ENCODE results near the gene WDR43.

- PRO-cap, 2 experiments = peak in 1 of 2 experiments; most common minus-strand start chr2:28752579 (in 1)
Observed at GRCh38 chr2:28752199-28752719, 629 bp downstream of the PPP1CB start.

- PRO-cap, 2 experiments = no peak in any of the 2 experiments
Observed at GRCh38 chr2:28869448-28870149, 510 bp downstream of the TRMT61B start.

DNA sequence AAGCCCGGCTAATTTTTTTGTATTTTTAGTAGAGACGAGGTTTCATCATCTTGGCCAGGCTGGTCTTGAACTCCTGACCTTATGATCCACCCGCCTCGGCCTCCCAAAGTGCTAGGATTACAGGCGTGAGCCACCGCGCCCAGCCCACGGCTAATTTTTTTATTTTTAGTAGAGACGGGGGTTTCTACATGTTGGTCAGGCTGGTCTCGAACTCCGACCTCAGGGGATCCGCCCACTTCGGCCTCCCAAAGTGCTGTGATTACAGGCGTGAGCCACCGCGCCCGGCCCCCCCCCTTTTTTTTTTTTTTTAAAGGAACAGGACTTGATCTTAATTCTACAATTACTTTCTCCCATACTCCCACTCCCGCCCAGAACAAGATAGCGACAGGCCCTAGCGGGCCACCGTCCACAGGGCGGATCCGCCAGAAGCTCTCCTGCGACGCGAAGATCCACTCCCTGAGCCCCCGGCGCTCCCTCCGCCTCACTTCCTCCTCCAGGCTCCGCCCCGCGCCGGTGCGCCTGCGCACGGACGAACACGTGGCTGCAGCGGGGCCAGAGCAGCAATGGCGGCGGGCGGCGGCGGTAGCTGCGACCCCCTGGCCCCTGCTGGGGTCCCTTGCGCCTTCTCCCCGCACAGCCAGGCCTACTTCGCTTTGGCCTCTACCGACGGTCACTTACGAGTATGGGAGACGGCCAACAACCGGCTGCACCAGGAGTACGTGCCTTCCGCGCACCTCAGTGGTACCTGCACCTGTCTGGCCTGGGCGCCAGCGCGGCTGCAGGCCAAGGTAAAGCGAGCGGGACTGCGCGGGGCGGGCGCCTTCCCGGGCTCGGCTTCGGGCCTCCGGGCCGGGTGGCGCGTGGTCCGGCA lies at the start of gene WDR43:
Gene WDR43 (plus strand): TSS at position 532 of the 871 bp plus-strand sequence.
- PRO-cap, 2 experiments = peak in 2 of 2 experiments; most common plus-strand start position 555 of the sequence (in 2); most common minus-strand start position 444 of the sequence (in 1)

DNA sequence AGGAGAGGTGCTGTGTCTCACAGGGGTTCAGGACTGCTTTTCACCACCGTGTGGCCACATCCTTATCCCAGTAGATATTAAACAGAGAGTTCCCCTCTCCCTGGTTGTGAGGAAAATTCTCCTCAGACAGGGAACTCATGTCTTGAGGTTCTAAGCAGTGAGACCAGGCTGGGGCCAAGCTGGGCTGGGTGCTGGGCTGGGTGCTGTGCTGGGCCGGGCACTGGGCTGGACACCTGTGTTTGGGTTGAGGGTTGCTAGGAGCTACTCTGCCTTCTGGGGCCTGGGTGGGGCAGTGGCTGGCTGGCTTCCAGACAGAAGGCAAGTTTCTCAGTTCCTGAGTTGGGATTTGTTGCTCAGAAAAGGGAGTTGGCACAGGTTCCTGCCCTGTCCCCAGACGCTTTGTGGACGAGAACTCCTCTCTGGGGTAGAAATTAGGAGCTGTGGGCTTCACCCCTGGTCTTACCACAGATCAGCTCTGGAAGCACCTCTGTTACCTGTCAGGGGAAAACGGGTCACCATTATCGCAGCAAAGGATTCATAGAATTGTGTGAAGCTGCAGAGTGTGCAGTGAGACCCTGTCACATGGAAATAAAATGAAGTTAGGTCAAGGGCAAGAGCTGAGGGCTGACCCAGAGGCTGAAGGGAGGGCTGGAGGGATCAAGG lies 12.5 kb downstream of the TOGARAM2 start:
- PRO-cap, 2 experiments = no peak in any of the 2 experiments

- PRO-cap, 2 experiments = no peak in any of the 2 experiments
Observed at GRCh38 chr2:28997121-28997609, 16.1 kb downstream of the TOGARAM2 start.

GRCh38 chr2:29013500-29014117 lies 32.5 kb downstream of the TOGARAM2 start:
- PRO-cap, 2 experiments = no peak in any of the 2 experiments

DNA sequence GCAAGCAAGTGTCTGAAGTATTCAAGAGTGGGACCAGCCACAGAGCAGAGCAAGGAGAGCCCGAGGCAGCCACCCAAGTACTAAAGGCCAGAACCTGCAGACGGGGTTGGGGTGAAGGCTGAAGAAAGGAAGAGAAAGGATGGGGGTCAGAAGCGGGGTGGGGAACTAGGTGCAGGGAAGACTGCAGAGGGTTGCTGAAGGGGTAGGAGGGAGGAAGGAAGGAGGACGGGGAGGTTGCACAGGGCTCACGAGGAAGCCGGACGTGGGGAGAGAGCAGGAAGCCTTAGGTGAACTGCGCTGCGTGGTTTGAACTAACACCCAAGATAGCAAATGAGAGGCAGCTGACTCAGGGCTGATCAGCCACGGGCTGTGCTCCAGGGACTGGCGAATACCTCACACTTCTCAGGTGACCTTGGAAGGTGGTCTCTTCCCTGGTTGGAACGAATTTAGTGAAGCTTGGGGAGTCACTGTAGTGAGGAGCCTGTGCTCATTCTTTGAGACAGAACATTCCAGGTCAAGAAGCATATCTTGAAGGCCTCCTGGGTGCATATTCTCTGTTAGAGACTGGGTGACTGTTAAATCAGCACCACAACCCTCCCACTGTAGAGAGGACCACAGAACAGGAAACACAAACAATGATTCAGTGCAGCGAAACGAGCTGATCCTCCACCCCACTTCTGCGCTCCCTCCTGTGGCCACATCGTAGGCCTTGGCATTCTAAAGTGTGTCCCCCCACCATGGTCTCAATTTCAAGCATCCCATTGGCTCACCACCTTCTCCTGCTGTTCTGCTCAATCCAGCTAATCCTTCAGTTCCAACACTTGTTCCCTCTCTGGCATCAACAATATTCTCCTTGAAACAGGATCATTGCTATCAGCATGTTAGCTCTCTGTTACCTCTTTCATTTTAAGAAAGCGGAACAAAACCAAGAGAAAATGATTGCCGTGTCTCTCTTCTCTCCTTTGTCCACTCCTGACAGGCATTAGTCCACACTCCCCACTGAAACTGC lies 33.8 kb downstream of the TOGARAM2 start:
- PRO-cap, 2 experiments = peak in 1 of 2 experiments; most common minus-strand start position 604 of the sequence (in 1)

DNA sequence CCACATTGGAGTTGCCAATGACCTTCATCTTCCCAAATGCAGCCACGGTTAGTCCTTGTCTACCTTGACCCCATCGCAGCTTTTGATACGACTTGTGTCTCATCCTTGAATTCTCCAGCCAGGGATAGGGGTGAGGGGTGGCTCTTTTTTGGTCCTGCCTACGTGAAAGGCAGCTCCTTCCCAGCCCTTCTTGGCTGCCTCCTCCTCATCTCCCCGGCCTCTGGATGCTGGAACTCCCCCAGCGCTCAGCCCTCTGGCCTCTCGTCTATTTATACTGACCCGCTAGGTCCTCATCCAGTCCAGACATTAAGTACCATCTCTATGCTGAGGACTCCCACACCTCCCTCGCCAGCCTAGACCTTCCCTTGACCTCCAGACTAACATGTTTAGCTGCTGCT lies 34.5 kb downstream of the TOGARAM2 start:
- PRO-cap, 2 experiments = no peak in any of the 2 experiments

- PRO-cap, 2 experiments = no peak in any of the 2 experiments
Observed at GRCh38 chr2:29033253-29033599, 41.1 kb downstream of the PCARE start.

GRCh38 chr2:29078348-29078677 lies 4.0 kb upstream of the PCARE start:
- PRO-cap, 2 experiments = no peak in any of the 2 experiments

DNA sequence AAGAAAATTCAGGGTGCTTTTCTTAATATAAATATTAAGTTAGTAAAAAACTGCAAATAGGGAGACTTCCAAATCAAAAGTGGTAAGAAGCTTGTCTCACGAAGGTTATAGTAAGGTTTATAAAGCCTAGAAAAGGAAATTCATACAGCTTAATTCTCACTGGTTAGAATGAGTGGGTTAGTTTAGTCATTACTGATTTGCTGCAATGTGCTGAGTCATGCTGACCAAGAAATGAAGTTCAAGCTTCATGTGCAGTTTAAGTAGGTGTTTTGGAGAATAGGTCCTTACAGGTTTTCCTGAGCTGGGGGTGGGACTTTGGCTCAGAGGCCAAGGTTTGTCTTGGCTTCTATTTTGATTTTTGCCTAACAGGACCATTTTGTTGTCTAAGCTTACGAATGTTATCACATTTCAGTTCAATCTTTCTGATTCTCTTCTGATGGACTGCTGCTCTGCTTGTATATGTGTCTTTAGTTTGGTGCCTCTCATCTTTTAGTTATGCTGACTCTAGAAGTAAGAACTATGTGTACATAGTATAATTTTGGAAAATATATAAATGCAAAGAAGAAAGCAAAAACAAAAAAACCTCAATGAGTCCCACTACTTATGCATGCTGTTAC lies 15.1 kb downstream of the CLIP4 start:
- PRO-cap, 2 experiments = no peak in any of the 2 experiments

- PRO-cap, 2 experiments = no peak in any of the 2 experiments
Observed at GRCh38 chr2:29262590-29263070, 147.4 kb downstream of the CLIP4 start.

DNA sequence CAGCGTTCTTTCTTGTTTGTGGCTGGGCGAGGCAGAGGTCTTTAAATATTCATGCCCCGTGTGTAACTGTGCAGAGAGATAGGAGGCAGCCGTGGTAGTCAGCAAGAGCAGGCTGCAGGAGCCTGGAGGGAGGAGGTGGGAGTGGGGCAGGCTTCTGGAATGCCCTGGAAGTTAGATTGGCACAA lies 199.8 kb downstream of the CLIP4 start:
- PRO-cap, 2 experiments = no peak in any of the 2 experiments

- PRO-cap, 2 experiments = no peak in any of the 2 experiments
Observed at GRCh38 chr2:30158484-30159741, 12.1 kb downstream of the YPEL5 start.

DNA sequence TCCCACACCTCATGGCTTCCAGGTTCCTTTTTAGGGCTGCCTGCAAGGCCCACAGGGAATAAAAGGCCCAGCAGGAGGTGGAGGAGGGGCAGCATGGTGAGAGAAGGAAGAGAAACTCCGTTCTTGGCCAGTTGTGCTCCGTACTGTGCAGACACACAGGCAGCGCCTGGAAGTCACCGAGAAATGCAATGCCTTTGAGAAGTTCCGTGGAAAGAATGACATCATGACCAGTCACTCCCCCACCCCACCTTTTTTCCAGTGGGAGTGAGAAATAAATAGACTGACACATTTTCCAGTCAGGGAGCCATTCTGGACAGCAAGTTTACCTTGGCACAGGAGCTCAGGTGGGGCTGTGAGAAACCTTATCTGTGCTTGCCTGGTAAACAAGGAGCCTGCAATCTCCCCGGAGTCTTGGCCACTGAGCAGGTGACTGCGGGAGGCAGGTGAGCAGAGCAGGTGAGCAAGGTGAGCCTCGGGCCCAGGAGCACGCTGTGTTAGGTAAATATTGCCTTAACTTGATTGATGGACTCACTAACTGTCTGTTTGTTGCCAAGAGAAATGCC lies 13.6 kb upstream of the LBH start:
- PRO-cap, 2 experiments = peak in 2 of 2 experiments; most common minus-strand start position 147 of the sequence (in 1)

DNA sequence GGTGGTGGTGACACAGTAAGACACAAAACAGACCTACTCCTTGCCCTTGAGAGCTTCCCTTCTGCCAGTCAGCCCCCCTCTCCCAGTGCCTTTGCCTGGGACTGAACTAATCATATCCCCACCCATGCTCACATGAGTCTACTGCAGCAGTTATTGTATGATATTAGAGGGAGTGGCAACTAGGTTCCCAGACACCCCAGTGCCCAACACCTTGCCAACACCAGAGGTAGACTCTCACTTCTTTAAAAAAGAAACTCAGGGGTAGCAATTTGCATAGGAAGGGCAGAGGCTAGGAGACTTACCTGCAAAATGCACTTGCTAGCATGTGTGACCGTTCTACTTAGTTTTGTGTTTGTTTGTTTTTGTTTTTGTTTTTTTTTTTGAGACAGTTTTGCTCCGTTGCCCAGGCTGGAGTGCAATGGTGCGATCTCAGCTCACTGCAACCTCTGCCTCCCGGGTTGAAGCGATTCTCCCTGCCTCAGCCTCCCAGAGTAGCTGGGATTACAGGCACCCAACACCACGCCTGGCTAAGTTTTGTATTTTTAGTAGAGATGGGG lies 7.0 kb upstream of the LBH start:
- PRO-cap, 2 experiments = no peak in any of the 2 experiments

GRCh38 chr2:30421431-30422015 lies 25.5 kb upstream of the LCLAT1 start:
- PRO-cap, 2 experiments = no peak in any of the 2 experiments

- PRO-cap, 2 experiments = no peak in any of the 2 experiments
Observed at GRCh38 chr2:30661129-30661524, 146.1 kb downstream of the CAPN13 start.

DNA sequence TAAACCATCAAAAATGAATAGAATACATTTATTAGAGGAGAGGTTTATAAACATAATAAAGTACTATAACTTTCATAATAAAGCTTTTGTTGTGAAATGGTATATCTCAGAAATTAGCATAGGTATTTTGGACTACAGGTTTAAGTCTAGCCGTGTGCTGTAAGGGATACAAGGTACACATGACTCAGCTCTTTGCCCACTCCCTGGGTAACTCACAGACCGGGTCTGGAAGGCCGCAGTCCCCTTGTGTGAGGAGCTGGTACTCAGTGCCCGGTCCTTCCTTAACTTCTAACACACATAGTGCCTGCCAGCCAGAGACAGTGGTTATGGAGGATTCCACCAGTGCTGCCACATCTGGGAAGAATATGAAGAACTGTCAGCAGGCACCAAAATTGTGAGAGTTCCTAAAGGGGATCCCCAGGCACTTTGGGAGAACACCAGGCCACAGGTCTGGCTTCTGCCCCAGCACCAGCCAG lies 29.2 kb downstream of the CAPN13 start:
- PRO-cap, 2 experiments = no peak in any of the 2 experiments

DNA sequence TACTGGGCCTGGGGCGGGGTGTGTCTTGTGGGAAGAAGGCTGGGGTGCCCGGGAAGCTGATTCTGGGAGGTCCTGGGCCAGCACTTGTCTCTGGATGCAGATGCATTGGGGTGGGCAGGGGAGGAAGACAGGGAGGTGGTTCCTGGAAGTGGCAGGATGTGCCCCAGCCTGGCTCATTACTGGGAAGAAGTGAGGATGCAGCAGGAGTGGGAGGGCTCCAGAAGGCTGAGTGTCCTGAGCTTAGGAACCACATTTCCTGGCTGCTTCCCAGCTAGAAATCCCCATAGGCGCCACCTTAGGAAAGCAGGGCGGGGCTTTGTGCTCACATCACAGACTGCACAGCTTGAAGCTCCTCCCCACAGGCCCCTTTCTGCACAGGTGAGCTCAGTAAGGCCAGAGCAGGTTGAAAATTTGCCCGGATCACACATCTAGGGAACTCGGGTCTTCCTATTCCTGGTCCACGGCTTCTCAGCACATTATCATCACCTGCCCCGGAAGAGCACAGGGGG lies 19.8 kb downstream of the EHD3 start:
- PRO-cap, 2 experiments = no peak in any of the 2 experiments

Measured in Colon Carcinoma Metastatic in the Lung (tissue), 2 donors.